Measurements from ENCODE around the genes SP100 and ARMC9.

CAGE:
- cytosol, long polyA minus RNA, result no peak
- cytosol, long polyA plus RNA, result no peak
- long polyA plus RNA, result no peak
- nucleus, long polyA minus RNA, result no peak
- nucleus, long polyA plus RNA, result no peak
These were observed 552 bp upstream of the SP110 start for GRCh38 chr2:230220436-230220635.

DNA sequence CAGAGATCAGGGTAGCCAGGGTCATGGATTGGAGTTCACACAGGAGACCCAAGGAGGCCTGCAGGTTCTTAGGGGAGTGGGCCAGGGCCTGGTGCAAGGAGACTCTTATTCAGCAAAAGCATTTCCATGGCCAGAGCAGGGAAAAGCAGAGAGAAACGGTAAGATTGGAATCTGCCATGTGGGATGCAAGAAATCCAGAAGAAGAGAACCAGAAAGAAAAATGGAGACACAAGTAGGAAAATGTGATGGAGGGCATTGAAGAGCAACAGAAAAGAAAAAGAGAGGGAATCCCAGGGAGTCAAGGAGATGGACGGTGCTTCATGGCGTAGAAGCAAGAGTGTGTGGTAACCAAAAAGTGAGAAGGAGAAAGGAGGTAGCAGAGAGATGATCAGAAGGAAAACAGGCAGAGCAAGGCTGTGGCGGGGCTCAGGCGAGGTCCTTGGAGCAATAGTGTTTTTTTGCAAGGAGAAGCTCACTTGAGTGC lies 18.9 kb downstream of the SP140 start:
CAGE:
- cytosol, long polyA minus RNA, result no peak
- cytosol, long polyA plus RNA, result no peak
- long polyA plus RNA, result no peak
- nucleus, long polyA minus RNA, result no peak
- nucleus, long polyA plus RNA, result no peak

DNA sequence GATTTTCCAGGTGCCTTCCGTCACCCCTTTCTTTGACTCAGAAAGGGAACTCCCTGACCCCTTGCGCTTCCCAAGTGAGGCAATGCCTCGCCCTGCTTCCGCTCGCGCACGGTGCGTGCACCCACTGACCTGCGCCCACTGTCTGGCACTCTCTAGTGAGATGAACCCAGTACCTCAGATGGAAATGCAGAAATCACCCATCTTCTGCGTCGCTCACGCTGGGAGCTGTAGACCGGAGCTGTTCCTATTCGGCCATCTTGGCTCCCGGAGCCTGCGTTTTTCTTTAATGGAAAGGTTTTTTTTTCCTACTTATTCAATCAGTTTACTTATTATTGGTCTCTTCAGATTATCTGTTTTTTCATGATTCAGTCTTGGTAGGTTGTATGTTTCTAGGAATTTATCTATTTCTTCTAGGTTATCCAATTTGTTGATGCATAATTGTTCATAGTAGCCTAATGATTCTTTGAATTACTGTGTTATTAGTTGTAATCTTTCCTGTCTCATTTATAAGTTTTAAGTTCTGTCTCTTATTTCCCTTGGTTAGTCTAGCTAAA lies 15.3 kb downstream of the SP140L start:
CAGE:
- cytosol, long polyA minus RNA, result no peak
- cytosol, long polyA plus RNA, result no peak
- long polyA plus RNA, result no peak
- nucleus, long polyA minus RNA, result no peak
- nucleus, long polyA plus RNA, result no peak

GRCh38 chr2:230415713-230416847 lies at the start of gene SP100:
Gene SP100, plus strand, starts transcription at chr2:230416201.
CAGE:
- cytosol, long polyA minus RNA, result no peak
- cytosol, long polyA plus RNA, result start-site peak on the plus strand at chr2:230416201-230416231, 102 and 42 reads in 2 replicates
- long polyA plus RNA, result no peak
- nucleus, long polyA minus RNA, result start-site peak on the plus strand at chr2:230416180-230416261, 25 reads
- nucleus, long polyA plus RNA, result no peak

GRCh38 chr2:230439667-230440083 lies 23.7 kb downstream of the SP100 start:
CAGE:
- cytosol, long polyA minus RNA, result no peak
- cytosol, long polyA plus RNA, result no peak
- long polyA plus RNA, result no peak
- nucleus, long polyA minus RNA, result no peak
- nucleus, long polyA plus RNA, result no peak

DNA sequence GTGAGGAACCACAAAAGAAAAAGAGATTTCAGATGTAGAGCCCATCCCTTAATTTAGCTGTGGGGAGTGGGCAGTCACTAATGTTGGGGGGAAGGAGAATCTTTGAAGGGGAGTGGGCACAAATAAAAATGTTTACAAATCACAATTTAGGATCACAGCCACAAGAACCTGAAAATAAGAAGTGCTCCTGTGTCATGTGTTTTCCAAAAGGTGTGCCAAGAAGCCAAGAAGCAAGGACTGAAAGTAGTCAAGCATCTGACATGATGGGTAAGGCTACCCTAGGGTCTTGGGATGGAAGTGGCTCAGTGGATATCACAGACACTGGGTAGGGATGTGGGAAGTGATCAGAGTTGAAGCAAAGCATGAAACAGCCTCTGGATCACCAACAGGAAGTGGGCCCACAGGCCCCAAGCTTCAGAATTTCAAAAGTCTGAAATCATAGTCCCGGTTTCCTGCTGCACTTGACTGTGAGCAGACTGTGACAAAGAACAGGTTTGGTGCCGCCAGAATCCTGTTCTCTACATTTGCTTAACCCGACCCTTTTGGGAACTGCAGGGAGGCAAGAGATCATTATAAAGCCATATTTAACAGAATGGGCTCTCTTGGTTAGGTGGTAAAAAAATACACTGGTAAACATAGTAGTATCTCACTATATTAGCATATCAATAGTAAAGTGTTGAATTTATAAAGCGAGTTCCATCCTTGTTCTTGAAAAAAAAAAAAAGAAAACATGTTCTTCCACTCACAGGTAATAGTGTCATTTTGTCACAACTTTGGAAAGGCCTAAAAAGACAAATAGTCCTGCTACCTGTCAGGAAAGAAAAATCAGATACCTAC lies 57.4 kb downstream of the SP100 start:
CAGE:
- cytosol, long polyA minus RNA, result no peak
- cytosol, long polyA plus RNA, result no peak
- long polyA plus RNA, result no peak
- nucleus, long polyA minus RNA, result start-site peak on the plus strand centred at position 222 of the sequence, 90 bp wide, 27 reads
- nucleus, long polyA plus RNA, result no peak

DNA sequence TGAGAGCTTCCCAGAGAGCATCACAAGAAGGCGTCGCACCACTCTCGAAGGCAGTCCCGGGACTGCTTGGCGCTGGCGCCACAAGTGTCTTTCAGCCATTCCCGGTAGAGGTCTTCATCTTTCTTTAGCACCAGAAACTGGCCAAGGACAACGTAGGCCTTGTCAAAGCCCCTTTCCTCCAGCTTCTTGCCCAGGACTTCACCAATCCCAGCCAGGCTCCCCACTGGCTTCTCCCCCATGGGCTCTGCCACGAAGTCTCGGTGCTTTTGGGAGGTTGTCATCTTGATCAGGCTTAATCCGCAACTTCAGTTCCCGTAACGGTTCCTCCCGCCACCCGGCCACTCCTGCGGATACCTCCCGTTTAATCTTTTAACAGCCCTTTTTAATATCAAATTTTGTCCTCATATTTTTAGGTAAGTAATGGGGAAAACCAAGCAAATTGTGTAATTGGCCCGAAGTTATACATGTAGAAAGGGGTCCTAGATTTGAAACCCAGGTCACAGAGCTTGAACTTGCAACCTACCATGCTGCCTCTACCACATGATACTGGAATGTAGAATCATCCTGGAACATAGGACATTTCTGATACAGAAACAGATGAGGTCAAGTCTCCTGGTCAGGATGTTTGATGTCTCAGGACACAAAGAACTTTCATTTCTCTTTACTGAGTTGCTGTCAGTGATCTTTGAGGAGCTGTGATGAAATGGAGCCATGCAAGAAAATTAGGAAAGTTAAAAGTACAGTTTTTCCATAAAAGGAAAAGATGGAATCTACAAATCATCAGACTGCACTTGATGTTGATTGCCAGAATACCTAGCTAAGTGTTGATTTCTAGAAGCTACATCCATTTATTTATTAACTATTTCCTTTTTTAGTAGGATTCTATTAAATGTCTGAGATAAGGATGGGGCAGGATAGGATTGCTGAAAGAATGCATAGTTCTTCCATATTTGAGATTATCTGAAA lies 12.8 kb downstream of the CAB39 start:
CAGE:
- cytosol, long polyA minus RNA, result no peak
- cytosol, long polyA plus RNA, result no peak
- long polyA plus RNA, result no peak
- nucleus, long polyA minus RNA, result no peak
- nucleus, long polyA plus RNA, result no peak

DNA sequence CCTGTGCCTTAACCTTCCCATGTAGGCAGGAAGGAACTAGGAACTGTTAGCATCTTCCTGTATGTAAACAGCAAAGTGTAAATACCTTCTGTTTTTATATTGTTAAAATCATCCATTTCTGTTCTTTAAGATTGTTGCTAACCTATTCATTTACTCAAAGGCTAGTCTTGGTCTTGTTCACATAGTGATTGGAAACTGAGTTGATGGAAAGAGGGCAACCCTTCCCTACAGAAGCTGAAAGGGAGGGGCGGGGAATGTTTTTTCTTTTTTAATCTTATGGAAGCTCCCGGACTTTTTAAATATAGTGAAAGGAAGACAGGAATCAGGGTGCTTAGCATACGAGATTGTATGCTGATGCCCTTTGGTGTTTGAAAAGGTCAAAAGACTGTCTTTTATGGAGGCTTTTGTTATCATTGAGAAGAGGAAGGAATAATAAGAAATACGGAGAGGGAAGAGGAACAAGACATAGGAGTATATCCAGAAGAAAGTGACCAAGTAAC lies 14.0 kb downstream of the CAB39 start:
CAGE:
- cytosol, long polyA minus RNA, result no peak
- cytosol, long polyA plus RNA, result no peak
- long polyA plus RNA, result no peak
- nucleus, long polyA minus RNA, result start-site peak on the plus strand centred at position 225 of the sequence, 93 bp wide, 27 reads
- nucleus, long polyA plus RNA, result start-site peak on the plus strand centred at position 233 of the sequence, 43 bp wide, 20 and 13 reads in 2 replicates

GRCh38 chr2:230770719-230771314 lies 58.2 kb downstream of the CAB39 start:
CAGE:
- cytosol, long polyA minus RNA, result no peak
- cytosol, long polyA plus RNA, result no peak
- long polyA plus RNA, result no peak
- nucleus, long polyA minus RNA, result start-site peak on the plus strand at chr2:230770818-230771126, 18 reads
- nucleus, long polyA plus RNA, result no peak

DNA sequence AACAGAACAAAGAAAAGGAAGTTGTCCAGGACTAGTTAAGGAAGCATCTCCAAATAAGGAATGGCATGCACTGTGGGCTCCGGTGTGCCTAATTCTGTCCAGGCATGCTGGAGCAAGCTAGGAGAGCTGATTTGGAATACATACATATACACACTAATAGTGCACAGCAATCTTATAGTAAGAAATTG lies 72.2 kb downstream of the CAB39 start:
CAGE:
- cytosol, long polyA minus RNA, result no peak
- cytosol, long polyA plus RNA, result no peak
- long polyA plus RNA, result no peak
- nucleus, long polyA minus RNA, result no peak
- nucleus, long polyA plus RNA, result no peak

DNA sequence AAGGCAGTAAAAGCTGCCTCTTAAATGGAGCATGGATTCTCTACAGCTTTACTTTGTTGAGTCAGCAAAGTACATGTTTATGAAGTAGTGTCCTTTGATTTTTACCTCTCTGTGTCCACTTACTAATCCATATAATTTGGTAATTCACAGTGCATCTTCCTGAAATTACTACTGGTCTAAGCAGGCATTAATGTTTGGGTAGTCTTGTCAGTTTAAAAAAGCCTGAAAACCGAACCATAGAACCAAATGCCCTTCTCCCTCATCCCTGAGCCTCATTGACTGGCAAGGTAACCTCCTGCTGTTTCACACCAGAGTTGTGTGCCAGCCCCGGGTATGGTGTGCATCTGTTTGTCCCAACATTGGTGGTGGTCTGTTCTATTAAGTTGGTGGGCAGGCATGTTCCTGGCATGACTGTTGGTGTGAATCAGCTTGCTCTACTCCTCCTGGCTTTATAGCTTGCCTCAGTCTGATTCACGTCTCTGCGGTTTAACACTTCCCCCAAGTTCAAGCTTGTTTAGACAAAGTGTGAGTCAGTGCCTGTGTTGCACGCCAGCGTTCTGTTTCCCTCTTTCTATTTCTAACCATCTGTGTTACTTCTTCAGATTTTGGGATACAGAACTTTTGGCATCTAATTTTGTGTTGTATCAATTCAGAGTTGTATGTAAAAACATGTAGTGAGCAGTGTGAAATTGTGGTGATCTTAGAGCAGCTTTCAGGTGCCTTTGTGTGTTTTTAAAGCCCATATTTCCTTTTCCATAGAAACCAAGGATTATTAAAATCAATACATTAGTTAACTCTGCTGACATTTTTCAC lies 70.8 kb upstream of the ITM2C start:
CAGE:
- cytosol, long polyA minus RNA, result no peak
- cytosol, long polyA plus RNA, result no peak
- long polyA plus RNA, result no peak
- nucleus, long polyA minus RNA, result no peak
- nucleus, long polyA plus RNA, result no peak

GRCh38 chr2:230811246-230811770 lies 53.4 kb upstream of the ITM2C start:
CAGE:
- cytosol, long polyA minus RNA, result no peak
- cytosol, long polyA plus RNA, result no peak
- long polyA plus RNA, result no peak
- nucleus, long polyA minus RNA, result no peak
- nucleus, long polyA plus RNA, result no peak

DNA sequence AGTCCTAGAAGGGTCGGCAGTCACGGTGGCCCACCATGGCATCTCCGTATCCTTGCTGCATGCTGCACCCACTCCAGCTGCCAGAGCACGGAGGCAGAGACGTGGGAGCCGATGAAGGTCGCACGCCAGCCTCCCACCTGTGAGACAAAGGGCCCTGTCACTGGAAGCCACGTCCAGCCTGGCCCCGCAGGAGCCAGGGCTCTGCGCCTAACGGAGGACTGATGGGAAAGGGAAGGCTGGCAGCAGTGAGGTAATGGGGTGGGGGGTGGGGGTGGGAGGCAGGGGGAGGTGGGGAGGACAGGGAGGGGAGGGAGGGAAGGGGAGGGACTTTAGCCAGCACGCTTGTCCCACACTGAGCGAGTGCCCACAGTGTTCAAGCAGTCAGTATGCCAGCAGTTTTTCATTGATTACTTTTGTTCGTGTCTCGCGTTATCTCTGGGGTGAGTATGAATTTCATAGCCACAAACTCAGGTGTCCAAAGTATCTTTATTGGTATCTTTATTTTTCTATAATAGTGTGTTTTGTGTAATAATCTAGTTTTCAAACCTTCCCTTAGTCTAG lies 22.1 kb downstream of the ITM2C start:
CAGE:
- cytosol, long polyA minus RNA, result no peak
- cytosol, long polyA plus RNA, result no peak
- long polyA plus RNA, result no peak
- nucleus, long polyA minus RNA, result no peak
- nucleus, long polyA plus RNA, result no peak

GRCh38 chr2:230981904-230982125 lies 14.1 kb upstream of the SPATA3 start:
CAGE:
- cytosol, long polyA minus RNA, result no peak
- cytosol, long polyA plus RNA, result no peak
- long polyA plus RNA, result no peak
- nucleus, long polyA minus RNA, result no peak
- nucleus, long polyA plus RNA, result no peak

DNA sequence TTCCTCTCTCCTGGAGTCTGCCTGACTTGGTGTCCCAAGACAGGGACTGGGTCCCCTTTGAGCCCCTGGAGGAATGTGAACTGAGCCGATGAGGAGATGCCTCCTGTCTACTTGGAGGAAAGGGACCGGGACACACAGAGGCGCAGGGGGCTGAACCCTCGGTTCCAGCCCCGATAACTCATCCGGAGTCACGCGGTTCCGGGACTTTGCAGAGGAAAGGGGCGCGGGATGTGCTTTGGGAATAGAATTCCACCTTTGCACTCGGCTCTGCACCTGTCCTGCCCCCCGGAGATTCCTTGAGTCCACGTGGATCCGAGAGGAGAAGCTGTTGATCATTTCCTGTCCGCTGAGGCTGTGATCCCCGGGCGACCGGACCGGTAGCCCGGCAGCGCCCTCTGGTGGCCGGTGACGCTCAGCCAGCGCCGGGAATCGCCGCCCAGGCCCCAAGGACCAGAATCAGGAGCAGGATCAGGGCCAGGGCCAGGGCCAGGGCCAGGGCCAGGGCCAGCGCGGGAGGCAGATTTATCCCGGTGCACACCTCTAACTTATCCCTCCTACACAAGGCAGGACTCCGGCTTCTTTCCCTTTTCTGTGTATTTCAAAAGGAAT lies 8.8 kb upstream of the SPATA3 start:
CAGE:
- cytosol, long polyA minus RNA, result no peak
- cytosol, long polyA plus RNA, result no peak
- long polyA plus RNA, result no peak
- nucleus, long polyA minus RNA, result no peak
- nucleus, long polyA plus RNA, result no peak

CAGE:
- cytosol, long polyA minus RNA, result no peak
- cytosol, long polyA plus RNA, result no peak
- long polyA plus RNA, result no peak
- nucleus, long polyA minus RNA, result no peak
- nucleus, long polyA plus RNA, result no peak
These were observed 301 bp downstream of the SPATA3 start for GRCh38 chr2:230996291-230996552.

DNA sequence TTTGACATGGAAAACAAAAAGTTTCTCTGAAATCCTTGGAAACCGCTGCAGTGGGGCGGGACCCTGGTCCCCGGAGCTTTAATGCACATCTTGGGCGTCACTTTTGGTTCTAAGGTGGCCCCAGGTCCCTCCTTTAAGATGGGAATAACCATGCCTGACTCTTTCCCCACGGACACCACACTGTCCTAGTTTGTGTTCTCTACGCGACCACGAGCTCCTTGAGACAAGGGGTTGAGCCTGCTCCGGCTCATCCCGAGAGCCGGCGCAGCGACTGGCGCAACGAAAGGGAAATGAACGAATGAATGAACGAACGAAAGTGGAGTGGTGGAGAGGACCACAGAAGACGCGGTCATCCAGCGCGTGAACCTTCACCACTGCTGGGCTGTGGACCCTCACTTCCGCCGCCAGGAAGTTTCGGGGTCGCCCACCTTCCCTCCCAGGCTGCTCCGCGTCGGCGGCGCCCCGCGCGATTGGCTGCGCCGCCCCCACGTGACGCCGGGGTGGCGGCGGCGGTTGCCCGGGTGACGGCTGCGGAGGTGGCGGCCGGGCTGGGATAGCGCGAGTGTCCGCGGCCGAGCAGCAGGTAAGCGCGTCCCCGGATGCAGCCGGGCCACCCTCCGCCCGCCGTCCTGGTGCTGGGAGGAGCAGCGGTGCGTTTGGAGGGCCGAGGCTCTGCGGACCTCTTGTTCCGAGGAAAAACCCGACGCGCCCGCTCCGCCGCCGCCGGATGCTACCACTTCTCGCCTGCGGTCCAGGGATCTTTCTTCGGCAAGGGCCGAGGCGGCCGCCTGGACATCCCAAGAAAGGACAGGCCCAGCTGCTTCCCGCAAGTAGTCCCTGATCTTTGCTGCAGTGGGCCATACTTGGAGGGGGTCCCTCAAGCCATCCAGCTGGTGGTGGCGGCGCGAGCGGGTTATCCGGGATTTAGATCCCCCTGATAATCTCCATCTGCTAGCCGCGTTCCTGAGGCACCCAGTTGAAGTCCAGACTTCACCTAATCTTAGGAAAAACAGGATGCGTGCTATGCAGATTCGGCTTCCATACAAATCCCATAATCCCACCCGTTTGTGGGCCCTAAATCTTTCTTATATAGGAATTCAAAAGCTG lies at the start of gene ARMC9:
Gene ARMC9, plus strand, starts transcription at position 516 of the 1,107 bp plus-strand sequence.
CAGE:
- cytosol, long polyA minus RNA, result start-site peak on the plus strand centred at position 575 of the sequence, 48 bp wide, 10 reads
- cytosol, long polyA plus RNA, result start-site peak on the plus strand centred at position 538 of the sequence, 81 bp wide, 58 and 27 reads in 2 replicates
- long polyA plus RNA, result start-site peak on the plus strand centred at position 523 of the sequence, 22 bp wide, 31 and 79 reads in 2 replicates
- nucleus, long polyA minus RNA, result no peak
- nucleus, long polyA plus RNA, result start-site peak on the plus strand centred at position 551 of the sequence, 84 bp wide, 61 and 112 reads in 2 replicates

CAGE:
- cytosol, long polyA minus RNA, result no peak
- cytosol, long polyA plus RNA, result no peak
- long polyA plus RNA, result no peak
- nucleus, long polyA minus RNA, result no peak
- nucleus, long polyA plus RNA, result no peak
These were observed 82.8 kb downstream of the ARMC9 start for GRCh38 chr2:231281168-231281792.

GRCh38 chr2:231299347-231299921 lies 96.1 kb upstream of the B3GNT7 start:
CAGE:
- cytosol, long polyA minus RNA, result no peak
- cytosol, long polyA plus RNA, result no peak
- long polyA plus RNA, result no peak
- nucleus, long polyA minus RNA, result no peak
- nucleus, long polyA plus RNA, result no peak

CAGE:
- cytosol, long polyA minus RNA, result no peak
- cytosol, long polyA plus RNA, result no peak
- long polyA plus RNA, result no peak
- nucleus, long polyA minus RNA, result no peak
- nucleus, long polyA plus RNA, result no peak
These were observed 15.9 kb upstream of the B3GNT7 start for GRCh38 chr2:231379516-231380110.